ENCODE measurements around a stretch of chr14.

DNA sequence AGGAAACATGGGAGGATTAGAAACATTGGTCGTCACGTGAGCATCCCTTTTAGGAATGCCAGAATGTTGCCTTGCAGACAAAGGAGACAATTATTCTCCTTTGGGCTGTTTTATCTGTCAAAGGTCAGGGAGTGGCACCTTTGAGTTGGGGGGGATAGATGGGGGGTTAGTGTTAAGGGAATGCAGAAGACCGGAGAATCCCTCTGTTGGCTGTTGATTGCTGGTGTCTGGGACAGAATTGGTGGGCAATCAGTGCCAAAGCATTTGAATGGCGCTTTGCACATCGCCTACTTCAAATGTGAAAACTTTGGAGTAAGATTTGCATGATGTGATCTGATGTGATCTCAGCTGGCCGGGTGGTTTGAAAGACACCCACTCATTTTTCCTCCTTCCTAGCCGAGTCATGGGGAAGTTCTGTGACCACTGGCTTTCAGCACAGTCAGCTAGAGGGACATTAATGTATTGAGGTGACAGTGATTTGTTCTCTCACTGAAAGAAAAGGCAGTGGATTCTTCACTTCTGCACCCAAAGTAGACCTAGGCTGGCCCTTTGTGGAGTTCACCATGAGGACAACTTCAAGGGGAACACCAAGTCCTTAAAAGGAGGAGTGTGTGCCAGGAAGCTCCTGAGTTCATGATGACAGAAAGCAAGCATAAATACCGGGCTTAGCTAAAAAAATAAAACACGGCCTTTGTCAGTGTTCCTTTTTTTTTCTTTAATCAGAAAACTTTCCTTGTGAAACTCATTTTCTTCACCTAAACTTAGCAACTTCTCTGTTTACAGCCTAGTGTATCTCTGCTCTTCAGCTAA is 31.5 kb downstream of the FLVCR2 start:
- RRBS, result no CpG with 5 or more reads among the region's 9 CpGs
CAGE:
- cytosol, long polyA plus RNA, result no peak
- long polyA plus RNA, result no peak
- nucleus, long polyA plus RNA, result no peak

- RRBS, result 95% methylated on average over 3 of the region's 6 CpGs
CAGE:
- cytosol, long polyA plus RNA, result no peak
- long polyA plus RNA, result no peak
- nucleus, long polyA plus RNA, result no peak
These were observed 13.9 kb downstream of the ERG28 start for GRCh38 chr14:75646750-75647234.

- RRBS, result no CpG with 5 or more reads among the region's 9 CpGs
CAGE:
- cytosol, long polyA plus RNA, result no peak
- long polyA plus RNA, result no peak
- nucleus, long polyA plus RNA, result no peak
These were observed 12.3 kb downstream of the ERG28 start for GRCh38 chr14:75648084-75648968.

- RRBS, result no CpG with 5 or more reads among the region's 6 CpGs
CAGE:
- cytosol, long polyA plus RNA, result no peak
- long polyA plus RNA, result no peak
- nucleus, long polyA plus RNA, result no peak
These were observed 22.3 kb downstream of the GPATCH2L start for GRCh38 chr14:76173779-76174751.

DNA sequence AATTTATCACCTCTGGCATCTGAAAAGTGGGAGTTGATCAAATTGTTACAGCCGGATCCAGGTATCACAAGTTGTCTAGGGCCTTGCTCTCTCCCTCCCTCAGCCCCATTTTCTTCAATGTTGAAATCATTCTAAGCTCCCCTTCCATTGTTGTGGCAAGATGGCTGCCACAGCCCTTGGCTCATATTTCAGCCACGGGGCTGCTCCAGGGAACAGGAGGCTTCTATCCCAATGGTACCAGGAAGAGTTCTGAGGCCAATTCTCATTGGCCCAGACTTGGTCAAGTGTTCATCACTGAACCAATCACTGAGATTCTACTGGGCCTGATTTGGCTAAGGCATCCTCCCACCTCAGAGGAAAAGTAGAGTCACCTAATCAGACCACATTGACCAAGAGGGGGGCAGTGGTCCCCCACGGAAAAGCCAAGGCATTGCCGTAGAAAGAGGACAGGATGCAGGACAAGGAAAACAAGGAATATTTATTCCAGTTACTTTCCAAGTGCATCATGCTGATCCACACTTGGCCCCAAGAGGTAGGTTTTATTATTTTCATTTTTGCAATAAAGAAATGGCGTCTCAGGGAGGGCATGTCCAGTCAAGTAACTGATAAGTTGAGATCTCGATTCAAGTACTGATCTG is 106.3 kb downstream of the GPATCH2L start:
- RRBS, result no CpG with 5 or more reads among the region's 6 CpGs
CAGE:
- cytosol, long polyA plus RNA, result no peak
- long polyA plus RNA, result no peak
- nucleus, long polyA plus RNA, result no peak

- RRBS, result no CpG with 5 or more reads among the region's 7 CpGs
CAGE:
- cytosol, long polyA plus RNA, result no peak
- long polyA plus RNA, result no peak
- nucleus, long polyA plus RNA, result no peak
These were observed 120.4 kb upstream of the VASH1 start for GRCh38 chr14:76640634-76641426.

DNA sequence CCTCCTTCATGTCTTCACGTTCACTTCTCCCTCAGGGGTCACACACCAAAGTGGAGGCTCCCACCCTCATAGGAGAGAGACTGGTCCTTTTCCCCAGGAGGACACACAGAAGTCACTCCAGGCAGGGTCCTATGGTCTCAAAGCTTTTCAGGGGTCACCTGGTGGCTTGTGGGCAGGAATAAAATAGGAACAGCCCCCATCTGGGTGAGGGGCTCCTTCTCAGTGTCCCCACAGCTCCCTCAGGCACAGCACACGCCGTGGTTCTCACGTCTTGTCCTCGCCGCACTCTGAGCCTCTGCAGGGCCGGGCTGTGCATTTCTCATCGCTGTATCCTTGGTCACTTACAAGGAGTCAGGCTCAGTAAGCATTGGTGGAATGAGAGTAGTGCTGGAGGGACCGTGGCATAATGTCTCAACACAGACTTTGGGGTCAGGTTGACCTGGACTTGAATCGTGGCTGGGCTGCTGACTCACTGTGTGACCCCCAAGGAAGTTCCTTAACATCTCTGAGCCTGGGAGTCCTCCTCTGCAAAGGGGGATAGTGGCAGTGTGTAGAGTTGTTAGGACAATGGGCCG is 13.2 kb downstream of the VASH1 start:
- RRBS, result no CpG with 5 or more reads among the region's 11 CpGs
CAGE:
- cytosol, long polyA plus RNA, result no peak
- long polyA plus RNA, result no peak
- nucleus, long polyA plus RNA, result no peak

- RRBS, result no CpG with 5 or more reads among the region's 11 CpGs
CAGE:
- cytosol, long polyA plus RNA, result no peak
- long polyA plus RNA, result no peak
- nucleus, long polyA plus RNA, result no peak
These were observed 23.7 kb downstream of the ANGEL1 start for GRCh38 chr14:76788776-76789543.

DNA sequence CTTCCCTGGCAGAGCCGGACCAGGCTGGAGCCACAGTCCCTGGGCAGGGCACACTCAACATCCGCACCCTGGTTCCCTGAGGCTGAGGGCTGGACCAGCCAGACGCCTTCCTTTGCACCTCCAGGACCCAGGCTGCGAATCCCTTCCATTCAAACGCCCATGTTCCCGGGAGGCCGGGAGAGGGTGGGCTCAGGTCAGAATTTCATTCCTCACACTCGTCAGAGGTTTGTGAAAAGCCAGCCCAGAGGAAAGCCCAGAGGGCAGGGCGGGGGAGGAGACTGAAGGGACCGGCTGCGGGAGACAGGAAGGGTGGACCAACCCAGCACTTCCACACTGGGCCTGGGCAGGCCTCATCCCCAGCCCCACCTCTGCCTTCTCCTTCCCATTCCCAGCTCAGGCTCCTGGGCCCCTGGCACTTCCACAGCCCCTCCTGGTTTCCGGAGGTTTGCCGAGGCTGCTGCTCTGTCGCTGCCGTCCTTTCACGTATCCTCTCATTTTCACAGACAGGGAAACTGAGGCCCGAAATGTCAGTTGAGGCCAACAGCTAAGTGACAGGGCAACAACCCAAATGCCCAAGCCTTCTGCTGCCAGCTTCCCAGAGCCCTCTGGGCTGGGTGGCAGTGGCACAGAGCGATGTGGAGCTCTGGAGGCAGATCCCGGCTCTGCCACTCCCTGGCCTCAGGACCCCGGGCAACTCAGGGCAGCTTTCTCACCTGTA is 58.8 kb downstream of the LRRC74A start:
- RRBS, result 60% methylated on average over 4 of the region's 20 CpGs
CAGE:
- cytosol, long polyA plus RNA, result no peak
- long polyA plus RNA, result no peak
- nucleus, long polyA plus RNA, result no peak

DNA sequence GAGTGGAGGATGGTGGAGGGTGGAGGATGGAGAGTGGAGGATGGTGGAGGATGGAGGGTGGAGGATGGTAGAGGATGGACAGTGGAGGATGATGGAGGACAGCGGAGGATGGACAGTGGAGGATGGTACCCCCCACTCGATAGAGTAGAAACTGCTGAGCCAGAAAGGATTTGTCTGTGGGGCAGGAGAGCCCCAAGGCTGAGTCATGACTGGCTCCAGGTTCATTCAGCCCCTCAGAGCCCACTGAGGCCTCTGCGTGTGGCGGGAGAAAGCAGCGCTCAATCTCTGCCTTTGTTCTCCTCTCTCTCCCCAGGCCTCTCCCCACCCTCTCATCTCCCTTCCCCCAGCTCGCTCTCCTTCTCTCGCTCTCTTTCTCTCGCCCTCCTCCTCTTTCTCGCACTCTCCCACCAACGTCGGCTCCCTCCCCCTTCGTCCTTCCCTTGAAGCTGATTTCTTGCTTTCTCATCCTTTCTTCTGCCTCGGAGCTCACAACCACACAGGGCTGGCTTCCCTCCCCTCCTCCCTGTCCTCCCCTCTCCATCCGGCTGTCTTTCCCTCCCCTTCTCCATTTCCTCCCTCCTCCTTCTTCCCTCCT is 96.3 kb downstream of the LRRC74A start:
- RRBS, result no CpG with 5 or more reads among the region's 14 CpGs
CAGE:
- cytosol, long polyA plus RNA, result no peak
- long polyA plus RNA, result no peak
- nucleus, long polyA plus RNA, result no peak

DNA sequence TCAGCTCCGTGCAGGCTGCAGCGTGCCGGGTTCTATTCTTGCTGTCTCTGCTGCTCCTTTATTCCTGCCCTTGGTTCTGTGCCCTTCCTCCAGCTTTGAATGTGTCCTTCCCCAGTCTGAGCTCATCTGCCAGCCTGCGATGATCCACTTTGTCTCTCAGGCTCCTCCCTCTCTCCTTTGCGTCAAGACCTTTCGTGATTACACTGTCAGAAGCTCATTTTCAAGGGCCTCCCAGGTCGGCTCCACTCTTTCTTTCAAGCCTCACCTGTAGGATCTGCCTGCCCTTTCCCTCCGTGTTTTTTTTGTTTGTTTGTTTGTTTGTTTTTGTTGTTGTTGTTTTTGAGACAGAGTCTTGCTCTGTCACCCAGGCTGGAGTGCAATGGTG is 98.5 kb downstream of the IRF2BPL start:
- RRBS, result no CpG with 5 or more reads among the region's 8 CpGs
CAGE:
- cytosol, long polyA plus RNA, result no peak
- long polyA plus RNA, result no peak
- nucleus, long polyA plus RNA, result no peak

DNA sequence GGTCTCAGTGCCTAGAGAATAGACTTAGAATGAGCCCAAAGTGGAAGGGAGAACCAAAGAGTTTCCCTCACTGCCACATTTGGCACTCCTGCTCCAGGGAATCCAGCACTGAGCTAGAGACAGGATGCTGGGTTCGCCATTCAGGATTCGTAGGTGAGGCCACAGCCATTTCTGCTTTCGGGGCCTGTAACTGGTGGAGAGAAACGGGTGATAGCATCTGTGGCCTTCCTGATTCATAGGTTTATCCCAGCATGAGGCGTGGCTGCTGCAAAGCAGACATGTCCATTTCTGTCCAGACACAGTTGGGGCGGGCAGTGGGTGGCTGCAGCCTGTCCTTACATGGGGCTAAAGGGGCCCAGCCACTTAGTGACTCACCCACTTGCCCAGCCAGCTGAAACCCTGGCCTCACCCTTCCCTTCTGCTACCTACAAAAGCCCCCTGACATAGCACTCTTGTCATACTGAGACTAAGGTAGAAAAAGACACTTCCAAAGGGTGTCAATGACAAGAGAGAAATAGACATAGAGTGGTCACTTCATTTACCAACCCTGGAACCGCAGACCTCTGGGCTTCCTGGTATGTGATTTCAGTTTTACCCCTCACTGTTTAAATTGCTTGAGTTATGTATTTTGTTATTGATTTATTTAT is 69.2 kb downstream of the IRF2BPL start:
- RRBS, result no CpG with 5 or more reads among the region's 7 CpGs
CAGE:
- cytosol, long polyA plus RNA, result no peak
- long polyA plus RNA, result no peak
- nucleus, long polyA plus RNA, result no peak

DNA sequence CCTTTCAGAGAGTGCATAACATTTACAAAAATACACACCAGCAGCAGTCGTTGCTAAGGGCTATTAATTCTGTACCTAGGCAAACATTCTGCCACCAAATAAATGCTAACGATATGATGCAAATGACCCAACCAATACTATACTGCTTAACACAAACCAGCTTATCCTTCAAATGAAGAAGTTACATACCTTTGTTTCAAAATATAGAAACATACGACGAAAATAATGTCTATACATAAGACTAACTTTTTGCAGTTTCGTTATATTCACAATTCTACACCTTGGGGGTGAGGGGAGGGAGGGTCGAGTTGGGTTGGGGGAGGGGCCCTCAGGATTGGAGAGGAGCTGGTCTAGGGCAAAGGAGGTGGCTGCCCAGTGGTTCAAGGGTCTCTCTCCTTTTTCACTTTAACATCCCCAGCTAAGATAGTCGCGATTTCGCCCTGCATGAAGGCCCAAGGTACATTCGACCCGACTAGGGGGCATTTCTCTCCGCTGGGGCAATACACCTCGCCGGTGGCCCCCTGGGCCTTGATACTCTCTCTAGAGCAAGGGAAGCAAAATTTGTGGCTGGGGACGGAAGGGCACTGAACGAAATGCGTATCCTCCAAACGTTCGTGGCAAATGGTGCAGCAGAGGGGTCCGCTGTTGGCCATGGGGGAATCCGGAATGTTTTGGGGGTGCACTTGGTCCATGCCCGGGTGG is 3.3 kb downstream of the IRF2BPL start:
- RRBS, result 3% methylated on average over 1 of the region's 22 CpGs
CAGE:
- cytosol, long polyA plus RNA, result no peak
- long polyA plus RNA, result no peak
- nucleus, long polyA plus RNA, result no peak

DNA sequence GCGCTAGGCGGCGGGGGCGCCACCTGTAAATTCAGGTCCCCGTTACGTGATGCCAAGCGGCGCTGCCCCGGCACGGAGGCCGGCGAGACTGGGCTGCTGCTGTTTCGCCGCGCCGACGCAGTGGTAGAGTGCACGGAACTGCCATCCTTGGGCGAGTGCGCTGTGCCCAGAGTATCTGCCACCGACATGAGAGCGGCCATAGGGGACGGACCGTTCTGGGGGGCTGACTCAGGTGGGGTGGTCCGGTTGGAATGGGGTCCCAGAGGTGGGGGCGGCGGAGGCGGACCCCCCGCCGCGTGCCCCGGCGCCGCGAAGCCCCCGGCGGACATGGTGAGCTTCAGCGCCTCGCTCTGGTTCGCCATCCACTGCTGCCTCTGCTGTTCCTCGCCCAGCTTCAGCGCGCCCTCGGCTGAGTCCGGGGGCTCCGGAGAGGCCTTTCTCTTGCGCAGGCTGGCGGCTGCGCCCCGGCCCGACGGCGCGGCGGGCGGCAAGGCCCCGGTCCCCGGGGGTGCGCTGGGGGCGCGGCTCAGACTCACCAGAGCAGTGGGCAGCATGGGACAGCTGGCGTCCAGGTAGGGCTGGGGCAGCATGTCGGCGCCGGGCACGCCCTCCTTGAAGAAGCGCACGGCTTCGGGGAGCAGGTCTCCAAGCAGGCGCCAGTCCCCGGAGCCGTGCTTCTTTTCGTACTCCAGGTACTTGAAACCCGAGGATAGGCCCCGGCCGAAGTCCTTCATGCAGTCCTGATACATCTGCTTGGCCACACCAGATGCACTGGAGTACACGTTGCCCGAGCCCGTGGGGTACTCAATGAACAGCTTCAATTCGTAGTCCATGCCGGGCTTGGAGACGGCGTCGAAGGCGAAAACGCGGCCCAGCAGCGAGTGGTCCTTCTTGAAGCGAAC is 2.5 kb downstream of the IRF2BPL start:
- RRBS, result 1% methylated on average over 47 of the region's 89 CpGs
CAGE:
- cytosol, long polyA plus RNA, result no peak
- long polyA plus RNA, result no peak
- nucleus, long polyA plus RNA, result no peak

DNA sequence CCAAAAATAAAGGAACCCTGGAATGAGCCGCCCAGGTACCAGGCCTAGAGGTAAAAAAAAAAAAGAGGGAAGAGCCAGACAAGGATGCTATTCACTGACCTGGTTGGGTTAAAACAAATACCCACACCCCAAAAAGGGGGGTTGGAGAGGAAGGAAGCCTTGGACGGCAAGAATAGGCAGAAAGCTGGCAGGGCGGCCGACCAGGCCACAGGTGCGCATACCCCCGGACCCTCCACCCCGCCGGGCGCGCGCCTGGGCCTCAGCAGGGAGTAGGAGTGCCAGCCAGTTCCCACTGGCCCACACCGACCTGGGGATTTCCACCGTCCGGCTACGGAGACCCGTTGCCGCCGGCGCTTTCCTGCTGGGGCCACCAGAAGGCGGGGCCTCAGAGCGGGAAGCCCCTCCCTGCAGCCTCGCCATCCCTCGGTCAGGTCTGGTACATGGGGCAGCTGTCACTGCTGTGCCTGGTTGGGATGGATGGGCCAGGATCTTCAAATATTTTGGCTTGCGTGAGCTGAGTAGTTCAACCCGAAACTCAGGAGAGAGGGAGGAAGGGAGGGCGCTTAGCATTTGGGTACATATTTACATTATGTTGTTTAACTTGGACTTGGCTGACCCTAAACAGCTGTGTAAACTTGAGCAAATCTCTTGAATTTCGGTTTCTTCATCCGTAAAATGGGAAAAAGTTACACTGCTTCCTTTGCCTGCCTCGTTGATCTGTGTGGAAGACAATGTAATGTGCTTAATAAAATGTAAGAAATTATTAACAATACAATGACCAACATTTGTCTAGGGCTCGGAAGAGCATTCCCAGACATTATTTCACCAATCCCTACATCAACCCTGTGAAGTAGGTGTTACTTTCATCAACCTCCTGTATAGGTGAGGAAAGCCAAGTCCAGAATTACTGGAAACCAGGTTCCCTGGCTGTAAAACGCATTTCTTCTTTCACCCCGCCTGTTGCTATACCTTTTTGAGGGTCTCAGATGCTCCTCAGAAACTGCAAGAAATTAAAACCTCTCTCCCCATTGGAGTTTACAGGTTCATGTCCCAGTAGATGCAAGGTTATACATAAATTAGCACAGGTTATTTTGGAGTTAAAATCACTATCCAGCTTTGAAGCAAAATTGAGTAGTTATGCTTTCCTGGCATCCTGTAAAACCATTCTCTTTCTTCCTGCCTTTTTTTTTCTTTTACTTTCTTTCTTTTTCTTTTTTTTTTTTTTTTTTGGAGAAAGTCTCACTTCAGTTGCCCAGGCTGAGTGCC is 5.7 kb upstream of the IRF2BPL start:
- RRBS, result under 1% methylated on average over 7 of the region's 32 CpGs
CAGE:
- cytosol, long polyA plus RNA, result no peak
- long polyA plus RNA, result no peak
- nucleus, long polyA plus RNA, result no peak

- RRBS, result no CpG with 5 or more reads among the region's 14 CpGs
CAGE:
- cytosol, long polyA plus RNA, result no peak
- long polyA plus RNA, result no peak
- nucleus, long polyA plus RNA, result no peak
These were observed 22.7 kb upstream of the IRF2BPL start for GRCh38 chr14:77051128-77051688.

GRCh38 chr14:77052501-77053151 is 24.1 kb upstream of the IRF2BPL start:
- RRBS, result no CpG with 5 or more reads among the region's 5 CpGs
CAGE:
- cytosol, long polyA plus RNA, result no peak
- long polyA plus RNA, result no peak
- nucleus, long polyA plus RNA, result no peak

- RRBS, result no CpG with 5 or more reads among the region's 4 CpGs
CAGE:
- cytosol, long polyA plus RNA, result no peak
- long polyA plus RNA, result no peak
- nucleus, long polyA plus RNA, result no peak
These were observed 9.8 kb upstream of the CIPC start for GRCh38 chr14:77088283-77088718.

- RRBS, result no CpG with 5 or more reads among the region's 4 CpGs
CAGE:
- cytosol, long polyA plus RNA, result no peak
- long polyA plus RNA, result no peak
- nucleus, long polyA plus RNA, result no peak
These were observed 2.7 kb downstream of the POMT2 start for GRCh38 chr14:77318022-77318432.

GRCh38 chr14:77321470-77321570 is 484 bp downstream of the GSTZ1 start:
- RRBS, result no CpG with 5 or more reads among the region's 3 CpGs
CAGE:
- cytosol, long polyA plus RNA, result no peak
- long polyA plus RNA, result no peak
- nucleus, long polyA plus RNA, result no peak